ENCODE data around the gene TNFSF13B.

- PRO-cap, 8 experiments = no peak in any of the 8 experiments
These were observed 22.6 kb downstream of the EFNB2 start for GRCh38 chr13:106512819-106513354.

- PRO-cap, 8 experiments = no peak in any of the 8 experiments
These were observed 3.4 kb downstream of the EFNB2 start for GRCh38 chr13:106531957-106532655.

- PRO-cap, 8 experiments = no peak in any of the 8 experiments
These were observed 6.1 kb downstream of the ARGLU1 start for GRCh38 chr13:106561631-106562349.

GRCh38 chr13:106568413-106568625 lies 382 bp upstream of the ARGLU1 start:
- PRO-cap, 8 experiments = no peak in any of the 8 experiments

- PRO-cap, 8 experiments = no peak in any of the 8 experiments
These were observed 78.8 kb downstream of the NALF1 start for GRCh38 chr13:107788382-107789039.

GRCh38 chr13:108120090-108120919 lies 95.0 kb downstream of the LIG4 start:
- PRO-cap, 8 experiments = no peak in any of the 8 experiments

DNA sequence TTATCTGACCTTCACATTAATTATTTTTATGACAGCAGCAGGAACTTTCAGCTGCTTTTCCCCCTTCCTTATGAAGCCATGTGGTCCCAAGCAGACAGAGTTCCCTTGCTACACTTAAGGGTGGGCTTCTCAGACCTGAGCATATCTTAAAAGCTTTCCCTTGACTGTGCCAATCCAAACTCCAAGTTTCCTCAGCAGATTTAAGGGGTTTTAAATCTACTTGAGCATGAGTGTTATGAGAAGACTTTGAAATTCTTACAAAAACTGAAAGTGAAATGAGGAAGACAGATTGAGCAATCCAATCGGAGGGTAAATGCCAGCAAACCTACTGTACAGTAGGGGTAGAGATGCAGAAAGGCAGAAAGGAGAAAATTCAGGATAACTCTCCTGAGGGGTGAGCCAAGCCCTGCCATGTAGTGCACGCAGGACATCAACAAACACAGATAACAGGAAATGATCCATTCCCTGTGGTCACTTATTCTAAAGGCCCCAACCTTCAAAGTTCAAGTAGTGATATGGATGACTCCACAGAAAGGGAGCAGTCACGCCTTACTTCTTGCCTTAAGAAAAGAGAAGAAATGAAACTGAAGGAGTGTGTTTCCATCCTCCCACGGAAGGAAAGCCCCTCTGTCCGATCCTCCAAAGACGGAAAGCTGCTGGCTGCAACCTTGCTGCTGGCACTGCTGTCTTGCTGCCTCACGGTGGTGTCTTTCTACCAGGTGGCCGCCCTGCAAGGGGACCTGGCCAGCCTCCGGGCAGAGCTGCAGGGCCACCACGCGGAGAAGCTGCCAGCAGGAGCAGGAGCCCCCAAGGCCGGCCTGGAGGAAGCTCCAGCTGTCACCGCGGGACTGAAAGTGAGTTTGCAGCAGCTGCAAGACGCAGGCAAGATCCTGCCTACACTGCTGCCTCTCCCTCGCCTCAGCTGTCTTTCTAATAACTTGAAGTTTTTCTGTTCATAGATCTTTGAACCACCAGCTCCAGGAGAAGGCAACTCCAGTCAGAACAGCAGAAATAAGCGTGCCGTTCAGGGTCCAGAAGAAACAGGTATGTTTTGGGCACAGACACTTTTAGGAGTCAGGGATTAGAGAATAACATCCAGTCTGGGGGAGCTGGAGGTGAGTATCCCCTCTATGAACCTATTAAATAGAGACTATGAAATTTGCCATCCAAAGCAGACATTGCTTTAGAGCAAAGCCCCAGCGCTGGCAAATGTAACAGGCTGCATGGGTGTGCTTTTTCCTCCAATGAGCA lies at the start of gene TNFSF13B:
TNFSF13B (plus strand) TSS at position 338 of the 1,251 bp plus-strand sequence.
- PRO-cap, 8 experiments = peak in 5 of 8 experiments; most common plus-strand start position 642 of the sequence (in 1); most common minus-strand start position 850 of the sequence (in 5)

DNA sequence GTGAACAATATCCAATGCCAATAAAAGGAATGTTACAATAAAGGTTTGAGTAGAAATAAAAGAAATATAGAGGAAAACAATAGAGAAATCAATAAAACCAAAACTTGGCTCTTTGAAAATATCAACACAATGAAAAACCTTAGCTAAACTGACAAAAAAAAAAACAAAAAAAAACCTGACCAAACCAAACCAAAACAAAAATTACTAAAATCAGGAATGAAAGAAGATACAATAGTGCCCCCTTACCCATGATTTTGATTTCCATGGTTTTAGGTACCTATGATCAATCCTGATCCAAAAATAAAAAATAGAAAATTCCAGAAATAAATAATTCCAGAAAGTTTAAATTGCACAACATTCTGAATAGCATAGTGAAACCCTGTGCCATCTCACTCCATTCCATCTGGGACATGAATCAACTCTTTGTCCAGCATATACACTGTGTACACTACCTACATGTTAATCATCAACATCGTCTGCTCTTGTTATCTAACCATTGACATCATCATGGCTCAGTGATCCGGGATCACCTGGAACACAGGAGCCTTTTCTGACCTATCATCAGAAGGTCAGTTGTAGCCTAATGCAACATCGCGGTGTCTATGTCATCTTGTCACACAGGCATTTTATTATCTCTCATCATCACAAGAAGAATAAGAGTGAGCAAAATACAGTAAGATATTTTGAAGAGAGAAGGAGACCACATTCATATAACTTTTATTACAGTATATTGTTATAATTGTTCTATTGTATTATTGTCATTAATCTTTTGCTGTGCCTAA lies 75.6 kb downstream of the MYO16 start:
- PRO-cap, 8 experiments = no peak in any of the 8 experiments

DNA sequence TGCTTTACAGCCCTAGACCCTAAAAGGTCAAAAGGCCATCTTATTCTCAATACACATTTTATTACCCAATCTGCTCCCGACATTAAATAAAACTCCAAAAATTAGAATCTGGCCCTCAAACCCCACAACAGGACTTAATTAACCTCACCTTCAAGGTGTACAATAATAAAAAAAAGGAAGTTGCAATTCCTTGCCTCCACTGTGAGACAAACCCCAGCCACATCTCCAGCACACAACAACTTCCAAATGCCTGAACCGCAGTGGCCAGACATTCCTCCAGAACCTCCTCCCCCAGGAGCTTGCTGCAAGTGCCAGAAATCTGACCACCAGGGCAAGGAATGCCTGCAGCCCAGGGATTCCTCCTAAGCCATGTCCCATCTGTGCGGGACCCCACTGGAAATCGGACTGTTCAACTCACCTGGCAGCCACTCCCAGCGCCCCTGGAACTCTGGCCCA lies 519.0 kb downstream of the IRS2 start:
- PRO-cap, 8 experiments = no peak in any of the 8 experiments

DNA sequence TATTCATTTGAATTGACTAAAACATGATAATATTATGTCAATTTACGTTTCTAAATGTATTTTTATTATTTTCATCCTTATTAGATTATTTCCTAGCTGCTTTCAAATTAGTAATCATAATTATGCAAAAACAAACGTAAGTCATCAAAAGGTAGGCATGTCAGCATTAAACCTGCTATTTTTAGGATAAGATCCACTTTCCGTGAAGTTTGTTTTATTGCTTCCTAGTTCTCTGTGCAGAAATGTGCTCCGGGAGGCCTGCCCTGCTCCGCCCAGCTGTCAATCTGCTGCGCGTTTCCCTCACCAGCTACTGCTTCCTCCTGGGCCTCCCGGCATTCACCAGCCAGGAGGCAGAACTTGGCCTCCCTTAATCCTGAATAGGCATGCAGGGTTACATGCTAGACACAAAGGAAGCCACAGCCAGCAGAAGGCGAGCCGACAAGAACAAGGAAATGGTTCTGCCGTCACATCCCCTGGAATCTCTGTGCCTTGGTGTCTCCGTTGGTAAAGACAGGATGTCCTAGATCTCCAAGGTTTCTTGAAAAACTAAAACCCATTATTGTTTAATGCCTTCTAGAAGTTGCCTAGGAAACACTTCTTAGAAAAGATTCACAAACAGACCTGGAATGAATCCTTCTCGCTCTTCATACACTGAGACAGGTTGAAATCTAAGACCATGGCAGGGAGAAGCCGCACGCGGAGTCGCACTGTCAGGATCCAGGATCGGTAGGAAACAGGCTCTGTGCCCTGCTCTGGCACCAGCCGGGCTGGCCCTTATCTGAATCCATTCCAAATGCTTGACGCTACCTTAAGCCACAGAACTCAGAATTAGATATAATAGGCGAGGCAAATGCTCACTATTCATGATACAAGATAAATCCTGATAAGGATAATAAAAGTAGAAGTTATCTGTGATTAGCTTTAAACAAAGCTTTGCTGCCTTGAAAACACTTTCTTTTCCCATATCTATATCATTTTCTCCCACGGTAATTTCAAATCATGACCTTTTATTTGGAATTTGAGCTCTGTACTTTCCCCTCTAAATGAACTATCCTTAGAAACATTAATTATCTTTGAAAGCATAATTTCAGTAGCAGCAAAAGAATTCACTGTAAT lies 385.9 kb downstream of the IRS2 start:
- PRO-cap, 8 experiments = no peak in any of the 8 experiments

DNA sequence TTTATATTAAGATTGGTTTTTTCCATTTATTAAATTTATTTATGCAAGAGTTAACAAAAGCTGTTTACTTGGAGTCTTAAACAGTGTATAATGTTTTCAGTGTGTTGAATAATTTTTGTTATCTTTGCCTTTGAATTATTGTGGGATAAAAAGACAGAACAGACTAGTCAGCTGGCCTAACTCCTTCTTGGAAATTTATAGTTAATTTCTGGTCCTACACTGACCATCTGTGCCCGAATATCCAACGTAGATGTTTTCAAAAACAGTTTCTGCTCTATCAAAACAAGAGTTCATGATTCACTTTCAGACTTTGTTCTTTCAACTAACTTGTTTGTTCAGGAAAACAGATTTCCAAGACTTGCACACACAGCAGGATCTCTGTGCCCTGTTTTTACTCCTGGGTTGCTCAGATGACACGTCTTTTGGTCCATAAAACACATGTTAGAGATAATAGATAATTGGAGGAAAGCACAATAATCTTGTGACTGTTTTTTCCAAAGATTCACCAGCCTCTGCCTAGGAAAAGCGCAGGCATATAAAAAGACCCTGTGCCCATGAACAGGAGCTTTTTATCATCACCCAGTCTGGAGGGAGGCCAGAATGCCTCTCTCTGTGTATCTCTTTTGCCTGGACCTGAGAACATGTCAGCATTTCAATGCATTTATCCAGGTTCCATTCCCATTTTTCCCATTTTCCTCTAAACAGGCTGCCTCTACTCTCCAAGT lies 218.0 kb downstream of the IRS2 start:
- PRO-cap, 8 experiments = no peak in any of the 8 experiments

DNA sequence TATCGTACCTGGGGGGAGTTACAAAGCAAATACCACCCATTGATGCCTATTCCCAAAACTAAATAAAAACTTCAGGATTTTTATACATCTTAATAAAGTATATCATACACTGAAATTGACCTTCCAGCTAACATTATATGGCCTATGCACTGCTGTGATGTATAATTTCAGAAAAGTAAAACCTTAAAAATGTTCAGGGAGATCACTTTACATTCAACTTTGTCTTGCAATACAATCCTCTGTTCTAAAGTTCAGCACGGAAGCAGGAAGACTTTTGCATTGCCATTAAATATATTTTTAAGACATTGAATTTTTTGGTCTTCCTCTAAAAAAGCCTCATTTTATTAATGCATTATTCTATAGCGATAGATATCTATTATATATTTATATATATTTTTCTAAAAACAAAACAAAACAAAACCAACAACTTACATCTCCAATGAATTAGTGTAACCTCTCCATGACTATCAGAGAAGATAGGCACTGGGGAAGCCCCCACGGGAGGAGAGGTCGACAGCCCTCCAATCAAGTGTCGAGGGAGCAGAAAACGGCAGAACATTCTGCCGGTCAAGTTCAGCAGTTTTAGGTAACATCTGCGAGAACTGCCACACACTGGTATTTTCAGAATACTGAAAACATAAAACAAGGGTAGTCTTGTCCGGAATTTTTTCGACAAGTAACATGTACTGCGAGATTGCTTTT lies 31.8 kb downstream of the IRS2 start:
- PRO-cap, 8 experiments = no peak in any of the 8 experiments

- PRO-cap, 8 experiments = no peak in any of the 8 experiments
These were observed 8.2 kb downstream of the IRS2 start for GRCh38 chr13:109778035-109778749.

DNA sequence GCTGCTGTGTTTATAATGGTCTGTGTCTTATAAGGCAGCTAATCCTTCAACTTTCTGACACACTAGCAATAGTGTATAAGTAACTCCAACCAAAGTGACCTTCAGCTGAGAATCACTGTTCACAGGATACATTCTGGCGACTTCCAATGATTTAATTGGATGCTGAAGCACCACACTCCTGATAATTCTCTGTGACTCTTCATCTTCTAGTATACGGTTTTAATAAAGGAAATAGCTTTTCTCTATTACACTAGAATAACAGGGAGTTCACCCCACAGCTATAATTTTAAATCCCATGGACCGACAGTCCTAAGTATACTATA lies 6.1 kb downstream of the IRS2 start:
- PRO-cap, 8 experiments = peak in 1 of 8 experiments; most common minus-strand start position 284 of the sequence (in 1)

- PRO-cap, 8 experiments = no peak in any of the 8 experiments
These were observed 152.2 kb upstream of the IRS2 start for GRCh38 chr13:109938532-109939127.

DNA sequence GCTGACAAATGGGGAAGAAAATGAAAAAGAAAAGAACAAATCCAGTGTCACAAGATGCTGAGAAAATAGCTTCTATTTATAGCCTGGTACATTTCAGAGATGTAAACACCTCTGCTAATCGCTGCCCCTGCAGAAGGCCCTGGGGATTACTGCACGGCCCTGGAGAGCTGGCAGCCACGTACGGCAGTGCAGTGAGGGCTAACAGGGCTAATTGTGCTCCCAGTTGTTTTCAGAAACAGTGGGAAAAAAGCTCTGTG lies 237.7 kb upstream of the IRS2 start:
- PRO-cap, 8 experiments = no peak in any of the 8 experiments

- PRO-cap, 8 experiments = peak in 6 of 8 experiments; most common plus-strand start chr13:110138726 (in 6); most common minus-strand start chr13:110138593 (in 3)
These were observed 168.4 kb downstream of the COL4A1 start for GRCh38 chr13:110138535-110138967.

- PRO-cap, 8 experiments = no peak in any of the 8 experiments
These were observed 130.4 kb downstream of the COL4A1 start for GRCh38 chr13:110176349-110177143.

DNA sequence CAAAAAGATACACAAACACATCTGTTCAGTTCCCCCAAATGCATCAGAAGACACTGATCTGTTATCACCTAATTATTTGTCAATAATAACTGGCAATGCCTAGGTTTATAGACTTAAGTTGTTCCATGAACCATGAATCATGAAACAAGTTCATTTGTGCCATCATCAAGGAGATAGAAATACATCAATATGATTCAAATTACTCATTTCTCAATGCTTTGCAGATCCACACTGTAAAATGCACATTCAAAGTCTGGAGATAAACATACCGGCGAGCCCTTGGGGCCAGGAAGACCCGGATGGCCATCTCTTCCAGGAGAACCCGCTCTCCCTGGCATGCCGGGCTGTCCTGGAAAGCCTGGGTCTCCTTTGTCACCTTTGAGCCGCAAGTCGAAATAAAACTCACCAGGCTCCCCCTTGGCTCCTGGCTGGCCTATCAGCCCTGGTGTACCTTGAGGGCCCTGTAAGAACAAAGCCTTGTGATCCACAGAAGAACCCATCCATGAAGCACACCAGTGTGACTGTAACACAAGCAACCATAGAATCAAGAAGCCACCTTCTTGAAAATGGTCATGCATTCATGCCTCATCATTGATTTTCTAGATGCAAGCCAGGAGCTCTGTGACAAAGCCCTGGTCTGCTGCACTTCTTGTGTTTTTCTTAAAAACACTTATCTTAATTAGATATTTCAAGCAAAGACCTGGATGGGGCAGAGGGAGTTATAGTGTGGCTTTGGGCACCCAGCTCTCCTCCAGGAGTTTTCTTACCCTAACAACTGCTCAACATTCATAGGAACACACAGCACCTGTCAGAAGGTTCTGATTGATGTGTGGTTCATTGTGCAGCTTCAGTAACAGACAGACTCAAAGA lies 119.9 kb downstream of the COL4A1 start:
- PRO-cap, 8 experiments = no peak in any of the 8 experiments

GRCh38 chr13:110197387-110197784 lies 109.6 kb downstream of the COL4A1 start:
- PRO-cap, 8 experiments = no peak in any of the 8 experiments